HL-60 (cell line): ENCODE measurements around a stretch of chr14.

DNA sequence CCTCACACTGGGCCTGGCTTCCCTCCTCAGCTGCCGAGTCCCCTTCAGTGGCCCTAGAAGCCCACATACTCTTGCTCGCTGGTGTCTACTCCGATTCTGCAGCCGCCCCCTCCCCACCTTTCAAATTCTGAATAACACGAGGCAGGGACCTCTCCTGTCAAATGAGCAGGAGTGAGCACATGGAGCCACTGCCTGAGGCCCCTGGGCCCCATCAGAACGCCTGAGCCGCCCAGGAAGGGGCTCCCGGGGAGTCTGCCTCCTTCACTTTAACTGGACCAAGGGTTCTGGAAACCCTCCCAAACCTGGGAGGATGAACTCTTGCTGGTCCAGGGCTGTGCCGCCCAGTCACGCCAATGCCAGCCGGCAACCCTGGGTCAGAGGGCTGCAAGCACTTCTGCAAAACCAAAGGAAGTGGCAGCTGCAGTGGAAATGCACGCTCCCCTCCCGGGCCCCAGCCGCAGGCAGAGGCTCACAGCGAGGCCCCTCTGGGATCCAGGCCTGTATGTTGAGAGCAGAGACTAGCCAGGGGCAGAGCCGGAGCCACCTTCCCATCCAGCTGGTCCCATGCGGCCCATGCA, 4.7 kb downstream of the GPR132 start:
- RRBS, result 4% methylated on average over 9 of the region's 17 CpGs

DNA sequence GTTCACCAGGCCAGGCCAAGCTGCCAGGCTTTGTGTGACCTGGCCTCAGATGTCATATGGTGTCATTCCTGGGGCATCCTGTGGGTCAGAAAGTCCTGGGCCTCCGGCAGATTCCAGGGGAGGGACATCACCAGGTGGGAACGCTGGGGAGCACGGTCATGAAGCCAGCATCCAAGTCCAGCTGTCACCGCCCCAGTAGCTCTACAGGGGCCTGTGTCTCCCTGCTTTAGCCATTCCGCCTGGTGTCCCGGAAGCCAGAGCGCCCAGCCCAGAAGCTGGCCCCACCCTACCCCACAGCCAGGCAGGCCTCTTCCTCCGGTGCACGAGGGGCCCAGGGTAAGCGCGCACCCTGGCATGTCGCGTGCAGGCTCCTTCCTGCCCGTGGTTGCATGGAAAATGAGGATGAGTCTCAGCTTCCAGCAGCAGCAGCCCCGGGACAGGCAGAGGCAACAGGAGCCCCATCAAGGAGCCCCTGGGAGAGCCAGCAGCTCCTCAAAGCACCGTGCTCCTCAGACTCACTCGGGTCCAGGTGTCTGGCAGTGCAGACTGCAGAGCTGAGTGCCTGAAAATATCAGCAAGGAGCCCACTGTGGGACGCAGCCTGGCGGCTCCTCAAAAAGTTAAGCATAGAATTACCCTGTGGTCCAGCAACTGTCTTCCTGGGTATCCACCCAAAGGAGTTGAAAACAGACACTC, 1.6 kb upstream of the NUDT14 start:
- RRBS, result 37% methylated on average over 8 of the region's 19 CpGs

DNA sequence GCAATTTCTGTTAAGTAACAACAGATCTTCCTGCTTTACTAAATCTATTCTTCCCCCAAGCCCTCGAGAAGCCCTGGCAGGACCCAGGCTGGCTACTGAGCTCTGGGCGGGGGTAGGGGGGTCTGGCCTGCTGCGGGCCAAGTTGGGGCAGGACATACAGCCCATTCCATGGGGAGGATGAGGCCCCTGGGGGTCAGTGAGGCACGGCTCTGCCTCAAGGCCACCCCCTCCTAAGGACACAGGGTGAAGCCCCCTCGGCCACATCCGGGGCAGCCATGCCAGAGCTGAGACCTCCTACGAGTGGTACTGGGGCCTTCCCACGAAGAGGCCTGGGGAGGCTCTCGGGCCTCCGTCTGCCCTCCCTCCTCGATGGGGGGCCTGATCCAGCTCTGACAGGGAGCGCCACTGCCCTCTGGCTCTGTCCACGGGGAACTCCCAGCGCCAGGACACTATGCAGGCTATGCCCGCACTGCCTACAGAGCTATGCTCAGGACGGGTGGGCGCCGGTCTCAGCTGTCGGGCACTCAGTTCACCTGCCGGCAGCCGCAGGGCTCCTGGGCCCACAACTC, 28.3 kb upstream of the NUDT14 start:
- RRBS, result no CpG with 5 or more reads among the region's 21 CpGs

DNA sequence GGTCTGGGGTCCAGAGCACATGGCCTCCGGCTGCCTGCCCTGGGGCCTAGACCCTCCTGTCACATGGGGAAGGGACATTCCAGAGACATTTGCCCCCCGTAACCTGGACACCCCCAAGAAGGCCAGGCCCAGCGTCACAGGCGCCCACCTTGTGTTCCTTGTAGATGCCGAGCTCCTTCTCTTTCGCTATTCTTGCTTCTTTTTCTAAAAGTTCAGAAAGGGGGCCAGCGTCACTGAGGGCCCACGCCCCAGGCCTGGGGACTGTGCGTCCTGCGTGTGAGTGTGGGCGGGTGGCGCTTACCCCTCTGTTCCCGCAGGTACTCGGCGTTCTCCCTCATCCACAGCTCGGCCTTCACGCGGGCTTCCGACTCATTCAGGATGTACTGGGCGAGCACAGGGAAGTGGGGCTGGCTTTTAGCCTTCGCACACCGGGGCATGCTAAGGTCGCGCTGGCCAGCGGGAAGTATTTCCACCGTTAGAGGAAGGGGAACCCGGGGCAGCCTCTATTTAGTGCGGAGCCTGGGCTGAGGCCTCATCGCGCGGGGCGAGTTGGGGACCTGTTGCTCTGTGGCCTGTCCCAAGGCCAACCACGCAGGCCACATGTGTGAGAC, 29.4 kb upstream of the BTBD6 start:
- RRBS, result 91% methylated on average over 7 of the region's 33 CpGs

DNA sequence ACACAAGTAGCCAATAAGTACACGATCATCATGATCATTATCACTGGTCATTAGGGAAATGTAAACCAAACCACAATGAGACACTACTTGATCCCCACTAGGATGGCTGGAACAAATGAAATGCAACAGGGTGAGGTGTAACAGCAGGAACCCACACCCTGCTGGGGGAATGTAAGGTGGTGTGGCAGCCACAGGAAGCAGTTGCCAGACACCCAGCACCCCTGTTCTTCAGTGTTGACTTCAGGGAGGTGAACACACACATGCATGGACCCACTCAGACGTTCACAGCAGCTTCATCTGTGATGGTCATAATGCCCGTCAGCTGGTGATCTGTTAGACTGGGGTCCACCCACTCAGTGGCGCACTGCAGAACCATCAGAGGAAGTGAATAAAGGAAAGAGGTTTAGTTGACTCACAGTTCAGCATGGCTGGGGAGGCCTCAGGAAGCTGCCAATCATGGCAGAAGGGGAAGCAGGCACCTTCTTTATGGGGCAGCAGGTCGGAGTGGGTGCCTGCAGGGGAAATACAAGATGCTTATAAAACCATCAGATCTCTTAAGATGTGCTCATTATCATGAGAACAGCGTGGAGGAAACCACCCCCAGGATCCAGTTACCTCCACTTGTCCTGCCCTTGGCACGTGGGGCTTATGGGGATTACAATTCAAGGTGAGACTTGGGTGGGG, 22.7 kb upstream of the TEX22 start:
- RRBS, result no CpG with 5 or more reads among the region's 7 CpGs

DNA sequence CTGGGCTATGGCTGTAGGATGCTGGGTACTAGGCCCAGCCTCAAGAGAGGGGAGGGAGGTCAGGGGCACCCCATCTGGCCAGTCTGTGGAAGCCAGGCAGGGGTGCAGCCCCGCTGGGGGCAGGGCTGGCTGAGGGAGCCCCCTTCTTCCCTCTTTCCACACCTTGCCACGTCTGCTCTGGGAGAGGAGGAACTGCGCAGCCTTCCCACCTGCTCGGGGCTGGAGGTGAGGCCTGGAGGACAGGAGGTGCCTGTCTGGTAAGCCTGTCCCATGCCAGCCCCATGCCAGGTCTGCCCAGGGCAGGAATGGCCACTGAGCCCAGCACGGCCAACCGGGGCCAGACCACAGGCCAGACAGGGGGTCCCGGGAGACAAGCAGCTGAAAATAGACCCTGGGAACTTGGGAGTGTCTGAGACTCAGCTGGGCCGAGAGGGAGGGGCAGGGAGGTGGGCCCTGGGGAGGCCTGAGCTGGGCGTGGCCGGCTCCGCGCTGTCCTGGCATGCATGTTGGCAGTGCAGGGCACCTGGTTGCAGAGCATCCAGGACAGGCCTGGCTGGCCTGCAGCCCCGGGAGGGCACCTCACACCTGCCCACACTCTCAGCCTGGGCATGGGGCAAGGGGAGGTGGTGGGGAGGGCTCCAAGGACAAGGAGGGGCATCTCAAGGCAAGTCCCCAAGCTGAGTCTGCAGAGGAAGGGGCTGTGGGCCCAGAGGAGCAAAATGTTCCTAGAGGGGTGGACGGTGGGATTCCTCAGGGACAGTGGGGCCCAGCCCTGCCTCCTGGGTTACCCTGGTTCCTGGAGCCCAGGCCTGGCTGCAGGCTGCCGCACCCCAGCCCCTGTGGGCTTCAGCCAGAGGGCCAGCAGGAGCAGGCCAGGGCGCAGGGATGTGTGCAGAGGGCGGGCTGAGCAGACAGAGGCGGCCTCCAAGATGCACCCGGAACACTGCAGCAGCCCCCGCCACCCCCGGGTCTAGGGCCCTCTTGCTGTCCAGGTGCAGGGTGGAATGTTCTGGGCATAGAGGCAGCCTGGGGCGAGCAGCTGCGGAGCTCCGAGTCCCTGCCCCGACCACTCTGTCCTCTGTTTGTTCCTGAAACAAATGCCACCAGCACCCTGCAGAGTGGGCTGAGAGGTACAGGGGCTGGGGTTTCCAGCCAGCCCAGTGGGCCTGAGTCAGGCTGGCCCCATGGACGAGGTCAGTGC, 3.2 kb upstream of the CRIP1 start:
- RRBS, result 88% methylated on average over 3 of the region's 26 CpGs

GRCh38 chr14:105493344-105493670, 2.3 kb downstream of the TEDC1 start:
- RRBS, result no CpG with 5 or more reads among the region's 8 CpGs

- RRBS, result no CpG with 5 or more reads among the region's 8 CpGs
Measured at GRCh38 chr14:105628638-105628863, 102.2 kb downstream of the TMEM121 start.

- RRBS, result 93% methylated on average over 2 of the region's 24 CpGs
Measured at GRCh38 chr14:105818499-105819399, 292.4 kb downstream of the TMEM121 start.

- RRBS, result no CpG with 5 or more reads among the region's 24 CpGs
Measured at GRCh38 chr14:105860422-105861635, 334.4 kb downstream of the TMEM121 start.

DNA sequence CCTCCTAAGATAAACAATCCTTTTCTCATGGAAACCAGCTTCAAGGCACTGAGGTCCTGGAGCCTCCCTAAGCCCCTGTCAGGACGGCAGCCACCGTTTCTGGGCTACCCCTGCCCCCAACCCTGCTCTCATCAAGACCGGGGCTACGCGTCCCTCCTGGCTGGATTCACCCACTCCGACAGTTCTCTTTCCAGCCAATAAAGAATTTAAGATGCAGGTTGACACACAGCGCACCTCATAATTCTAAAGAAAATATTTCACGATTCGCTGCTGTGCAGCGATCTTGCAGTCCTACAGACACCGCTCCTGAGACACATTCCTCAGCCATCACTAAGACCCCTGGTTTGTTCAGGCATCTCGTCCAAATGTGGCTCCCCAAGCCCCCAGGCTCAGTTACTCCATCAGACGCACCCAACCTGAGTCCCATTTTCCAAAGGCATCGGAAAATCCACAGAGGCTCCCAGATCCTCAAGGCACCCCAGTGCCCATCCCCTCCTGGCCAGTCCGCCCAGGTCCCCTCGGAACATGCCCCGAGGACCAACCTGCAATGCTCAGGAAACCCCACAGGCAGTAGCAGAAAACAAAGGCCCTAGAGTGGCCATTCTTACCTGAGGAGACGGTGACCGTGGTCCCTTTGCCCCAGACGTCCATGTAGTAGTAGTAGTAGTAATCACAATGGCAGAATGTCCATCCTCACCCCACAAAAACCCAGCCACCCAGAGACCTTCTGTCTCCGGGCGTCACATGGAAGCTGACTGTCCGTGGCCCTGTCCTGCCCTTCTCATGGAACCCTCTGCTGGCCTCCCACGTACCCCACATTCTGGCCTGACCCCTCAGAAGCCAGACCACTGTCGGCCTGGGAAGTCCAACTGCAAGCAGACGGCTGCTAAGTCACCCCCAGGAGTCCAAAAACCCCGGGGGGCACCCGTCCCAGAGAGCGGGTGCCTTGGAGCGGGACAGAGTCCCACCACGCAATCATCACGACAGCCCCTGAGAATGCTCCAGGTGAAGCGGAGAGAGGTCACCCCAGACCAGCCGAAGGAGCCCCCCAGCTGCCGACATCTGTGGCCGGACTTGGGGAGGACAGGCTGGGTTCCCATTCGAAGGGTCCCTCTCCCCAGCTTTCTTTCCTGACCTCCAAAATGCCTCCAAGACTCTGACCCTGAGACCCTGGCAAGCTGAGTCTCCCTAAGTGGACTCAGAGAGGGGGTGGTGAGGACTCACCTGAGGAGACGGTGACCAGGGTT, 336.6 kb downstream of the TMEM121 start:
- RRBS, result no CpG with 5 or more reads among the region's 38 CpGs

GRCh38 chr14:105889657-105890255, 363.4 kb downstream of the TMEM121 start:
- RRBS, result no CpG with 5 or more reads among the region's 8 CpGs

DNA sequence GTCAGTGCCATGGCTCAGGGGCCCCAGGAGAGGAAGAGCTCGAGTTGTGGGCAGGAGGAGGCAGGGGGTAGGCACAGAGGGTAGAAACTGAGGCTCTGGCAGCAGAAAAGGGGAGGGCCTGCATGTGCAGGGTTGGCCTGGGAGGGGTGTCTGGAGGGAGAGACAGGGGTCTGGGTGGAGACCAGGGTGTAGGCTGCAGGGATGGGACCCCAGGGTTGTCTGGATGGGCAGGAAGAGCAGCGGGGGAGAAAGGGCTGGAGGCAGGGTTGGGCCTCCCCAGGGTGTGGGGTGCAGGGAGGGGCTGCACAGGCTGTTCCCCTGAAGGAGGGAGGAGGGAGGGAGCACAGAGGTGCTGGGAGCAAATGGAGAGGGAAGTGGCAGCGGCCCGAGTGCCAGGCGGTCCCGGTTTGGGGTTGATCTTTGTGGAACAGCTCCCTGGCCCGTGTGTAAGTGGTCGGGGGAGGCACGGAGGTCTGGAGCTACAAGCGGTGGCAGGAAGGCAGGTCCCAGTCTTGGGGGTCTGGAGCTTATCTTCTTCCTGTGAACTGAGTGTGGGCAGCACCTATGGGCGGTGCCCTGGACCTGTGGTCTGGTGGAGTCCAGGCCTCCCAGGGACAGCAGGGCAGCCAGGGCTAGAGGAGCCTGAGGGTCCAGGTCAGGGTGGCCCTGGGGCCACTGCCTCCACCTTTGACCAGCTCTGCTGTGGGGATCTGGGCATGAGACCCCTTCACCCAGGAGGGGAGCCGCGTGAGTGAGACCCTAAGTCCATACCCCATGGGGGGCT, 391.6 kb downstream of the TMEM121 start:
- RRBS, result no CpG with 5 or more reads among the region's 13 CpGs

GRCh38 chr14:106482264-106482826, 956.0 kb downstream of the TMEM121 start:
- RRBS, result 98% methylated on average over 14 of the region's 54 CpGs

DNA sequence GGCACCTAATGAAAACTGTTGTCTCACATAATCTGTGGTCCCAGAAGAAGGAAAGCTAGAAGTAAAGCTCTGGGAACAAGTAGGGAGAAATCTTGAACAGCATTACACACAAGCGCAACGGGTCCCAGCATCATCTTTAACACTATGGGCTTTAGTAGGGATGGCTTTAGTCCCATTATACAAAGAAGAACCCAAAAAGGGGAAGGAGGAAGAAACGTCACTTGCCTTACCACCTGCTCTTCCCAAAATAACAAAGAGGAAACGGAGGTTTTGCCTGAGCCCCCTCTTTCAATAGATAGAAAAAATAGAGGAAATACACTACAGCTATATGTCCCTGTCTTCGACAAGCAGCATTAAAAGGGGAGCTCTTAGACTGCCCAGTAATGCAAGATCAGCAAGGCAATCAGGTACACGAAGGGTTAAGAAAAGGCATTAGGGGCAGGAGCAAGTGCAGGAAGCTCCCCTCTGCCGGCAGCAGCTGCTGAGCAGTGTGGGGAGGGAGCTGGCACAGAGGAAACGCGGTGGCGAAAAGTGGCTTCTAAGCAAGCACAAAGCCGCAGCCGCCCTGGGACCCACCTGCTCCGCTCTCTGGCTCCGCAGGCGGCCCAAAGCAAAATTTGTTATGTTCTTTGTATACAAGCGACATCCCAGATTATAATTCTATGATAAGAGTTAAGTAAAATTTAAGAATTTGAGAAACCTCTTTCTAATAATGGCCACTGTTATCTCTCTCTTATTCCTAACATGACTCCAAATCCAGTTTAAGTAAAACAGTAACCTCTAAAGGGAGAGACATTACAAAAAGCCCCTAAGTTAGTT, 1172.4 kb downstream of the TMEM121 start:
- RRBS, result no CpG with 5 or more reads among the region's 16 CpGs

- RRBS, result no CpG with 5 or more reads among the region's 15 CpGs
Measured at GRCh38 chr14:106810305-106811134, 1284.1 kb downstream of the TMEM121 start.

DNA sequence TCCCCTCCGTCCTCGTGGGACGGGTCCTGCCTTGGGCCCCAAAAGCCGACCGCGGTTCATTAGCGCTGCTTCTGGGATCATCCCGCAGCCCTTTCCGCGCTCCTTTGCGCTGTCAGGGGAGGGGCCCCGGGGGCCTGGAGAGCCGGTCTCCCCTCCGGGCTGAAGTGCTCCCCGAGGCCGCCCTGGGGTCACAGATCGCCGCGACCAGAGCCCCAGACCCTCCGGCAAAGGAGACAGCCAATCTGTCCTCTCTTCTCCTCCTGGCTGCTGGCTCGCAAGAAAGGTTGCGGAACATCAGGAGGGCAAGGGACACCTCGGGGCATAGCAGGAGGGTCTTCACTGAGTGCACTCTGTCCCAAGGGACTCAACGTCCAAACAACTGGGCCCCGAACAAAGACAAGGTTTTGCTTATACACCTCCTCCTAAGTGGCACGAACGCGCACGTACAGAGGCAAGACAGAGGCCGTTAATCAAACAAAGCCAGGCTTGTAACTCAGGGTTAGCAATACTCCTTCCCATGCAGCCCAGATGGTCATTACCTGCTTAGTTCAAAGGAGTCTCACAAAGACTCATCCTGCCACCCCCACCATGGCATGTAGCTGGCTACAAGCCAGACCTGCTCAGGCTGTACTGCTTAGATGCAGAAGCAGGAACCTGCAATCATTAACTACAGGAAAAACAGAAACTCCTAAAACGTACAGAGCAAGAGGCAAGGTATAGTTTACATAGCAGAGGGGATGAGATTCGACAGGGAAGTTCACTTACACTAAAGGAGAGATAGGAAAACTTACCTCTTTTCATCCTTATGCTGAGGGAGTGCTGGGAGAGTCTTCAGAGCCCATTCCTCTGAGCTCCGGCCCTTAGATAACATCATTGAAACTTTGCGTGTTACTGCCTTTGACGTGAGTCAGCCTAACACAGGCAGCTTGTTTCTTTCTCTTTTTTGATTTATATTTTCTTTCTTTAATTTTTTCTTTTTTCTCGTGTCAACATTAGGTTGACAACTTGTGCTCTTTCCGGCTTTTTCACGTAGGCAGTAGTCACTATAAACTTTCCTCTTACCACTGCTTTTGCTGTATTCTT, 1319.0 kb downstream of the TMEM121 start:
- RRBS, result 4% methylated on average over 7 of the region's 38 CpGs

DNA sequence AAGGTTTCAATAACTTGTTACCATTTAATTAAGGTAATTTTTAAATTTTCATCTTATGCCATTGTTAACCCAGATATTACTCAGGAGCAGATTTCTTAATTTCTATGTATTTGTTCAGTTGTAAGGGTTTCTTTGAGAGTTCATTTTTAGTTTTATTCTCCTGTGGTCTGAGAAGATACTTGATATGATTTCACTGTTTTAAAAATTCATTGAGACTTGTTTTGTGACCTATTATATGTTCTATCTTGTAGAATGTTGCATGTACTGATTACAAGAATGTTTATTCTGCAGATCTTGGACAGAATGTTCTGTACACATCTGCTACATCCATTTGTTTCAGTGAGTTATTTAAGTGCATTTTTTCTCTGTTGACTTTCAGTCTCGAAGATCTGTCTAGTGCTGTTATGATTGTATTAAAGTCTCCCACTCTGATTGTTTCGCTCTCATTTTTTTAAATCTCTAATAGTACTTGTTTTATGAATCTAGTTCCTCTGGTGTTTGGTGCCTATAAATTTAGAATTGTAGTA, 1319.8 kb downstream of the TMEM121 start:
- RRBS, result no CpG with 5 or more reads among the region's 2 CpGs